Right common carotid artery plus branches (tissue), 1 donor: ENCODE measurements around a stretch of chr2.

DNA sequence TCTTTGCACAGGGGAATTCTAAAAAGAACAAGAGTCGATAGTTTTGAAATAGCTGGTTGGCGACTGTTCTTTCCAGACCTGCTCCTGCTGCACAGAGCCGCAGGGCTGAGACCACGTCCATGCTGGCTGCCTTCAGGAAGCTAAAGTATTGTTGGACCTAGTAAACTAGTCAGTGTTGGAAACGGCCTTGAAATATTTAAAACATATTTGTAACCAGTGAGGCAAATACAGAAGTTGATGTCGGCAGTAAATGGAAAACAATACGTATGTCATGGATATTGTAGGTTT, 15.3 kb upstream of the STON1 start:
- PRO-cap = no peak

DNA sequence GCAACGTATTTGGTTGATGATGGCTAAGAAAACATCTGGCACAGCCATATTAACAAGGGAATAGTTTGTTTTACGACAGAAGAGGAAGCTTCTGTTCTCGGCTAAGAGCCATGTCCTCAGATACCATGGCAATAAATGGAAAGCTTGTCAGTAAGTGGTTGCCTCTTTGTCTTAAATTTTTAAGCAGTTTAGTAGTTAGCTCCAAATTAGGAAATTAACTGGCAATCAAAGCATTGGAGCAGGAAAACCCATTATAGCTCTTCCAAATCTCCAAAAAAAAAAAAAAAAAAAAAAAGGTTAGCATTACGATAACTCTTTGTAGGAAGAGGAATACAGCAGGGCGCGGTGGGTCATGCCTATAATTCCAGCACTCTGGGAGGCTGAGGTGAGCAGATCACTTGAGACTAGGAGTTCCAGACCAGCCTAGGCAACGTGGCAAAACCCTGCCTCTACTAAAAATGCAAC, 4.5 kb upstream of the STON1 start:
- PRO-cap = unidirectional peak, plus-strand start at position 319 of the sequence

- PRO-cap = no peak
Observed at GRCh38 chr2:52629466-52629906, 1138.1 kb upstream of the CHAC2 start.

- PRO-cap = no peak
Observed at GRCh38 chr2:53829132-53829787, 30.5 kb downstream of the GPR75 start.

DNA sequence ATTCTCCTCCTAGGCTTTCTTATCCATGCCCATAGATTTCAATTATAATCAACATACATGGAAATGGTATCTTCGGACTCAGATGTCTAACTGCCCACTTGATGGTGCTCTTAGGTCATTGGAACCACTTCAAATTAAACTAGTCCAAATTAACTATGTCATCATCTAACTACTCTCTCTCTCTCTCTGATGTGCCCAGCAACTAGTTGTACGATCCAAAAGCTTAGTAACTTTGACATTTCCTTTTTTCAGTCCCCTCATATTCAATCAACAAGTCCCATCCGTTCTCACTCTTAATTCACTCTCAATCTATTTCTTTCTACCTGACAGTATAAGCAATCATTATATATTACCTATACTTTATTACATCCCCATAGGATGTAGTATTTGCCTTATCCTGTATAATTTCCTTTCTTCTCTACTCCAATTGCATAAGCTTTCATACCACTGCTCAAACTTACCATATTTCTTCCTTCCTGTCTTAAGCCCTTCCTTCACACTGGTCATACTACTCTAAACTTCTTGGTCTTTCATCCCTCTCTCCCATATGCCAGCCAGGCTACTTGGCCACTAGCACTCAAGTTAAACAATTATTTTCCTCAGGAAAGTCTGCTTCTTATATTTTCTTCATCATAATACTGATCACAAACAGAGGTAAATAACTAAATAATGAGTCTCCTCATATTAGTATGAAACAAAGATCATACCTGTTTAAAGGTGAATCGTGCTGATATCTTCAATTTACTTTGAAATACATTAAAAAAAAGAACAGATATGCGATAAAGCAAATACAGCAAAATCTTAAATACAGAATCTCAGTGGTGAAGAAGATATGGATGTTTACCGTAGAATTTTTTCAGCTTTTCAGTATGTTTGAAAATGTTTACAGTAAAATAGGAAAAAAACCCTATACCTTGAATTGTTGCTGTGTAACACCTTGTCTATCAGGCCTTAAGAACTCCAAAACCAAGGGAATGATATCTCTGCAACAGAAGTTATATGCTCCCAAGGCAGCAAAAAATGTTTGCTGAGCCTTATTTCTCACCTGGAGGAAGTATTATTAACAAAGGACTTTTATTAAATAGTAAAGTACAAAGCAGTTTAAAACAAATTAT, 43.7 kb upstream of the GPR75 start:
- PRO-cap = no peak

DNA sequence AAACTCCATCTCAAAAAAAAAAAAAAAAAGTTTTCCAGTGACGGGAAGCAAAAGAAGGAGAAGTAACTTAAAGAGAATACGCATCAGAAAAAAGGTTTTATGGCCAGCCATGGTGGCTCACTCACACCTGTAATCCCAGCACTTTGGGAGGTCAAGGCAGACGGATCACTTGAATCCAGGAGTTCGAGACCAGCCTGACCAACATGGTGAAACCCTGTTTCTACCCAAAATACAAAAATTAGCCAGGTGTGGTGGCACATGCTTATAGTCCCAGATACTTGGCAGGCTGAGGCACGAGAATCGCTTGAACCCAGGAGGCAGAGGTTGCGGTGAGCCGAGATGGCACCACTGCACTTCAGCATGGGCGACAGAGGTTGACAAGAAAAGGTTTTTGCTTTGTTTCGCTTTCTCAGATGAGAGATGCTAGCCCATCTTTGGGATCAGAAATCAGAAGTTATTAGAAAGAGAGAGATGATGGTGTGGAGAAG, 21.9 kb downstream of the ACYP2 start:
- PRO-cap = no peak

DNA sequence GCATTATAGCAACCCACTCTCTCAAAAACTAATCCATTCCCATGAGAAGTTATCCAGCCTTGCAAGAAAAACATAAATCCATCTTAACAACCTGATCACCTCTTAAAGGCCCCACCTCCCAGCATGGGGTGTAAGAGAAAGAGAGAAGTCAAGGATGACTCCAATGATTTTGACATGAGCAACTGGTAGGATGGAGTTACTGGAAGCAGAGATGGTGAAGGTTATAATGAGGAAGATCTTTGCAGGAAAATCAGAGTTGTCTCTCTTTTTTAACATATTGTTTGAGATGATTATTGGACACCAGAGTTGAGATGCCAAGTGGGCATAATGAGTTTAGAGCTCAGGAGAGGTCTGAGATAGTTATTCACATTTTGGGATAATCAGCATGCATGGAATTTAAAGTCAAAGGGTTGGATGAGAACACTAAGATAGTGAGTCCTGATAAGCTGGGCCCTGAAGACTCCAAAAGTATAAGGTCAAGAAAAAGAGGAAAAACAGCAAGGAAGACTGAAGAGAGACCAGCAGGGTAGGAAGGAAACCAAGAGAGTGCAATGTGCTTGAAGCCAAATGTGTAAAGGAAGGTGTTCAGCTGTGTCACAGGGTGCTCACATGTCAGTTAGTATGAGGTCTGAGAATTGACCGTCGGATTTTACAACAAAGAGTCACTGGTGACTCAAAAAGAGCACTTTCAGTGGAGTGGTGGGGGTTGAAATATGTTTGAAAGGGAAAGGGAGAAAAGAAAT, 3.1 kb upstream of the TSPYL6 start:
- PRO-cap = no peak

DNA sequence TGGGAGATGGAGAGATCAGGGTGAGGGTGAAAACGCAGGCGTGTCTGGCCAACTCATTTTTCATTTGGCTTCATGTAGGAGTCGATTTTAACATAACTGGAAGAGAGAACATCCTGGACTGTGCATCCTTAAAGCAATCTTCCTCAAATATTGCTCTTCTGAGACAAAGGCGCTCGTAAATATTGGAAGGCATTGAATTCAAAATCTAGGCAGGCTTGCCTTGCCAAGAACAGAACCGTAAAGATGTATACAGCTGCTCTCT, 34.6 kb upstream of the TSPYL6 start:
- PRO-cap = no peak

DNA sequence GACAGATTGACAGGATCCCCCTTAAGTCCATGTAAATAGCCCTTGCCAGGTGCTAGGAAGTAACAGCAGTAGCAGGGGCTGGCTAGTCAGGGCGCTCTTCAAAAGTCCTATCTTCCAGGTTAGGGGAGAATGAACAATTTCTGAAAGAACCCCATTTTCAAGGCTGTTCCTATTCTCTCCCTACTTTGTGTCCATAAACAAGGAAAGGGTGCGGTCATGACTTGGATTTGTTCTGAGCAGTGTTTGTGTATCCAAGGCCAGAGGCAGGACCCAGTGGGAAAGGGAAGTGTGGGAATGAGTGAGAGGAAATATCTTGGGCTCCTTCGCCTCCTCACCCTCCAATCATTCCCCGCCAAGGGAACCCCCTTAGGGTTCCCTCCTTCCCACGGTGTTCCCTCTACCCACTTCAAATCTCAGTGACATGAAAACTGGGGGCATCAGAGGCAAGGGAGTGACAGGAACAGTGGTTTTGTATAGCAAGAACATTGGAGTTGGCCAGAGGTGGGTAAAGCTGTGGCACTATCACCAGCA, 25.5 kb upstream of the SPTBN1 start:
- PRO-cap = no peak

- PRO-cap = bidirectional peak, plus-strand start at chr2:54456734, minus-strand start at chr2:54456660; bidirectional peak, plus-strand start at chr2:54457202, minus-strand start at chr2:54457078
Observed at GRCh38 chr2:54456525-54457364, 618 bp downstream of the SPTBN1 start.

DNA sequence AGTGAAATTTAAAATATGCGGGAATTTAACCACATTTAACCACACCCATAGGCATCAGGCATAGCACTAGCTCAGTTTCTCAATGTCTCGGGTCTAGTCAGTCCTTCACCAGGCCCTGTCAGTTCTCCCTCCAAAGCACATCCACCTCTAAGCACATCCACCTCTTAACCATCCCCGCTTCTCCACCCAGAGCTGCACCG, 68.1 kb downstream of the SPTBN1 start:
- PRO-cap = no peak

GRCh38 chr2:54575458-54576086, 119.4 kb downstream of the SPTBN1 start:
- PRO-cap = no peak

DNA sequence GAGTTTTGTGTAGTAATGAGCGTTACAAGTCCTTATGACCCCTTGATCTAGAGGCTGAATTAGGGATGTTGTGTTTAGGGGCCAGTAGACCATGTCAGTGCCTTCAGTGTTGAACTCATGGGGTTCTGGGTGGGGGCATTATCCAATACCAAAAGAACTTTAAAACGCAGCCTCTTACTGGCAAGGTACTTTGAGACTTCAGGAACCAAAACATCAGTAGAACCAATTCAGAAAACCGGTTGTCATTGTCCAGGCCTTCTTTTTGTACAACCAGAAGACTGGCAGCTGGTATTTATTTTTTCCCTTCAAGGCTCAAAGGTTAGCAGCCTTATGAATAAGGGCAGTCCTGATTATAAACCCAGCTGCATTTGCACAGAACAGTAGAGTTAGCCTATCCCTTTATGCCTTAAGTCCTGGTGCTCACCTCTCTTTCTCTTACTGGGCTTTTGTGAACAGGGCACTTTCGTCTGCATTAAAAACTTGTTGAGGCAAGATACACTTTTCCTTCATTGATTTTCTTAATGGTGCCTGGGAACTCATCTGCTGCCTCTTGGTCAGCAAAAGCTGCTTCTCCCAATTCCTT, 113.8 kb upstream of the EML6 start:
- PRO-cap = no peak

DNA sequence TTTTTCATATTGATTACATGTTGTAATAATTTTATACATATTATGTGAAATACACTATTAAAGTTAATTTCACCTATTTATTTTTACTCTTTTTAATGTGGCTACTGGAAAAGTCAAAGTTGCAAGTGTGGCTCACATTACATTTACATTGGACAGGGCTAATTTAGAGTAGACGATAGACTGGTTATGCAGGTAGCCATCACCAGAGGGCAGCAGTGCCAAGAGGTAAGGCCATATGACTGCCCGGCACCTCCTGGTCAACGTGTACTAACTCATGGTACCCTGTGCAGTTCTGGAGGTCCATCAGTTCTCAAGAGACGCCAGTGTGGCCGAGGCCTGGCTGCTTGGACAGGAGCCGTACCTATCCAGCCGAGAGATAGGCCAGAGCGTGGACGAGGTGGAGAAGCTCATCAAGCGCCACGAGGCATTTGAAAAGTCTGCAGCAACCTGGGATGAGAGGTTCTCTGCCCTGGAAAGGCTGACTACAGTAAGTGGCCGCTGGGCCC, 65.8 kb upstream of the EML6 start:
- PRO-cap = no peak

DNA sequence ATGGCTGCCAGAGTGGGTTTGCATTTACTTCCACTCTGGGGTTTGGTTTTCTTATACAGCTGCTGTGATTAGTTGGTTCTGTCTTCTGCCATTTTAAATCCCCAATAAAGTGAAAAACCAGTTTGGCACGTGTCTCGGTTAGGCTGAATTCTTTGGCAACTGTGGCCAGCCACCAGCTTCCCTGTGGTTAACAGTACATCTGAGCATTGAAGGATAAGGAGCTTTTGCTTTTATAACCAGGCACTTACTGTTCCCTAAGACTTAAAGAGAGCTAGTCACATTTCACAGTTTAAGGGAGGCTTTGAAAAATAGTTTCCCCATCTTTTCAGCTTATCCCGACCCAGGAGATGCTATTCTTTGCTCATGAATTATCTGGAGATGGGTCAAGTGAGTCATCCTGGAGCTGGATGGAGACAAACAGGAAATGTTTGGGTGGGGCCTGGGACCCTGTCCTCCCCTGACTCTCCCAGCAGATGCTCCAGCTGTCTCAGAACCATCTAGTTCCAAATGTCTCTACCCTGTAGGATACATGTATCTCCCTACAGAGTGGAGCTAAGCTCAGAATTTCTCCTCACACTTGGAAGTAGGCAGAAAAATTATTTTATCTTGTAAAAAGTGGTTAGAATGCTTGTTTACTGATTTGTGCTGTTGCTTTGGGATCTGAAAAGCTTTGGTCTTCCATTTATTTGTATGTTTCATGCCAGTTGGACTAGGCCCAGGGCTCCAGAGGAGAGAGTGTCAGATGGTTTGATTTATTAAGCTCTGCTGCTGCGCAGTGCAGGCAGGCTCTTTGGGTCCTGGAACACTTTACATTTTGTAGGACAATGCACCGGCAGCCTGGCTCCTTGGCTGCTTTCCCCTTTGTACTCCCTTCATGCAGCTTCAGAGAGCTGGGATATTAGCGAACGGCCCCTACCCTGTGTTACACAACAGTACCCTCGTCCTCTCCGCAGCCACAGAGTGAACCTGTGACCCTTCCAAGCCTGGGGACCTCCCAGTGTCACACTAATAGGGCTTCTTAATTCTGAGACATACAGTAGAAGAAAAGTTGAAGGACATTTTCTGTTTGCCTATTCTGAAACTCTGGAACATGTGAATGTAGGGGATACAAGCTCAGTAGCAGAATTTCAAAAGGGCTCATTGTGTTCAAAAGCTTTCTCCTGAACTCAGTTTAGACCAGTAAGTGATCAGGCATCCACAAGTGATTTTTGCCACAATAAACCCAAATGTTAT, 56.9 kb upstream of the EML6 start:
- PRO-cap = unidirectional peak, minus-strand start at position 263 of the sequence; unidirectional peak, plus-strand start at position 819 of the sequence

- PRO-cap = no peak
Observed at GRCh38 chr2:54671878-54672261, 51.6 kb upstream of the EML6 start.

GRCh38 chr2:54903779-54904663, 146.2 kb downstream of the RTN4 start:
- PRO-cap = no peak

- PRO-cap = no peak
Observed at GRCh38 chr2:54945773-54946615, 104.3 kb downstream of the RTN4 start.

DNA sequence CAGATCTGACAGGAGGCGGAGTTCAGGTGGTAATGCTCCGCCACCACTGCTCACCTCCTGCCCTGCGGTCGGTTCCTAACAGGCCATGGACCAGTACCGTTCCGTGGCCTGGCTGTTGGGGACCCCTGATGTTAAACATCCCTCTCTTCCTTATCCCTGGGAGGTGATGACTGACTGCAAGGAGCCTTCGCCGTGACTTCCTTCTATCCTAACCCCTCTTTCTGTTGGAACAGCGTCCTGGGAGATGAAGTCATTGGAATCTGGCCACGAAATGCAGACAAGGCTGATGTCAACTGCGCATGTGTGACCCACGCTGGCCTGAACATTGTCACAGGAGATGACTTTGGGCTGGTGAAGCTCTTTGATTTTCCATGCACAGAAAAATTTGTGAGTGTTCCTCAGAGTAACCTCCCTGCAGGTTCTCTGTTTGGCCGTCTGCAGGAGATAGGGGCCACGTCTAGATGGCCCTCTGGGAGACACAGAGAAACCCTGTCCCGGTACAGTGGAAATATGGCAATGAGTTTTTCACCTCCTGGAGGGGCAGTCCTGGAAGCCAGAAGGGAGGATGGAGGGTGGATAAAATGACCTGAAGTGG, 82.3 kb downstream of the RTN4 start:
- PRO-cap = no peak

DNA sequence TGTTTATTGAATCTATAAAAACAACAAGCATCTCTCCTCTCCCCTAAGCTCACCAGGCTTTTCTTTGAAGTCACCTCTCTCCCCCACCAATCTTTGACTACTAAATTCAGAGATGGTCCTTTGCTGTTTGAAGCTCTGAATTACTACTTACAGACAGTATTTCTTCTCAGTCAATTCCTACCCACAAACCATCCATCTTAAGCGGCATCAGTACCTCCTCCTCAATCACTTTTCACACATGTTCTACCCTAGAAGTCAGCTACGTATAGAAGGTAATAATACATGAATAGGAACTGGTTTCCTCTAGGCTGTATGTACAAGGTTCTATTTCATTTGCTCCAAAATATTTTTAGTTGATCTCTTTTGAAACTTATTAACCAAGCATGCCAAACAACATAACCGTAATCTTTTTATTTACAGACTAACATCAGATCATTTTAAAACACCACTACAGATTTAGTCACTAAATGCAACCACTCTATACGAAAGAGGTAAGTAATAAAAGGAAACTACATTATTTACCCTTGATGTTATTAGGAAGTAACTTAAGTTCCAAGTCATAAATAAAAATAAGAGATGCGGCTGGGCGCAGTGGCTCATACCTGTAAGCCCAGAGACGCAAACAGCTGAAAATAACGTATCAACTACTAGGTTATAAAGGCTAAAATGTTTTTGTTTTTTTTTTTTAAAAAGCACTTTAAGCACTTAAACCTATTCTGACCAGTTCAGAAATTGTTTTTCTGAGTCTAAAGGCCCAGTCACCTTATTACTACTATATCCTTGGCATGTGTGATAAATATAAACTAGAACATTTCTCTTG, 69.4 kb downstream of the RTN4 start:
- PRO-cap = no peak